Hair follicular keratinocyte (primary cell): ENCODE measurements around a stretch of chr3.

- RAMPAGE, long total RNA: no peak
These were observed 85.3 kb downstream of the PLD1 start for GRCh38 chr3:171724794-171725500.

GRCh38 chr3:171833714-171834345 lies 9.3 kb upstream of the TMEM212 start:
- RAMPAGE, long total RNA: no peak

GRCh38 chr3:171874203-171875291 lies 31.4 kb downstream of the TMEM212 start:
- RAMPAGE, long total RNA: no peak

DNA sequence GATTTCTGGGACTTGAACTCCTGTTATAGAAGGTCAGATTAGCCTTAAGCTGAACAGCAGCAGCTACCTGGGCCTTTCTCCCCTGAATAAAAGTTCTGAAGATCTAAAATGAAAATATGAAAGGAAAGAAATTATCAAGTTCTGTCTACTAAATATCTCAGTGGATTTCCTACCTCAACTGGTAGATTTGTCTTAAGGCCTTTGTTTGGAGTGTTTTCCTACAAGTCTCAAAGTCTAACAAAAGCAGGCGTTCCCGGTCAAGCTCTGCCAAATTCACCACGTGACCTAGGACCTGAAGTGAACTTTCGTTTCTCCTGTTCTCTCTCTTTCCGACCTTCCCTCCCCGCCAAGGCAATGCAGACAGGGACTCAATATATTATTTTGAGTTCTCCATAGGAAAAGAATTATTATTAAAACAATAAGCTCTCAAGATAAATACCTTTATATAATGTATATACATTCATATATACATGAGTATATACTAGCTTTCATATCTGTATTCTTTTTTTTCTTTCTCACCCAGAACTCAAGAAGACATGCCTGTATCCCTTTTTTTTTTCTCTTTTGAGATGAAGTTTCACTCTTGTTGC lies 71.3 kb upstream of the TNFSF10 start:
- RAMPAGE, long total RNA: no peak

DNA sequence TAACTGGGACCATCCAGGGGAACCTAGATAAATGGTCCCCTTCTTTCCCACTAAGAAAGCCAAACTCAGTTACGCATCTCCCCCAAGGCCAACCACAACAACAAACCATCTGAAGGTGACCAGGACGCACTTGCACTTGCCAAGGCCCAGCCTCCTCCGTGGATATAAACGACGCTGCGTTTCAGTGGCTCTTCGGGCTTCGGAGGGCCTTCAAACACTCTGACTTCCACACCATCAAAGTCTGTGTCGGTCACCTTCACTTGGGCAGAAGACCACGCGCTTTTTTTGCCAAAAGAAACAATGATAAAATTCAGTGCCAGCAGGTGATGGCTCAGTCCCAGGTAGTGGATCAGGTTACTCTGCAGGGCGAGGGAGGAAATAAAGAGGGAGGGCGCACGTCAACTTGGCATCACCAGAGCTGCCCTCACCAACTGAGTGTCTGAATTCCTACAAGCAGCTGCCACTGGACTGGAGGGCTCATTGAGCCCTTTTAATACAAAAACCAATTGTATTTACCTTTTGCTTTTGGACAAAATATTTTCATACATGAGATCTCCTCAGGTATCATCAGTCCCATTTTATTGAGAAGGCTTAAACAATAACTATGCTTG lies 63.0 kb downstream of the NCEH1 start:
- RAMPAGE, long total RNA: no peak

DNA sequence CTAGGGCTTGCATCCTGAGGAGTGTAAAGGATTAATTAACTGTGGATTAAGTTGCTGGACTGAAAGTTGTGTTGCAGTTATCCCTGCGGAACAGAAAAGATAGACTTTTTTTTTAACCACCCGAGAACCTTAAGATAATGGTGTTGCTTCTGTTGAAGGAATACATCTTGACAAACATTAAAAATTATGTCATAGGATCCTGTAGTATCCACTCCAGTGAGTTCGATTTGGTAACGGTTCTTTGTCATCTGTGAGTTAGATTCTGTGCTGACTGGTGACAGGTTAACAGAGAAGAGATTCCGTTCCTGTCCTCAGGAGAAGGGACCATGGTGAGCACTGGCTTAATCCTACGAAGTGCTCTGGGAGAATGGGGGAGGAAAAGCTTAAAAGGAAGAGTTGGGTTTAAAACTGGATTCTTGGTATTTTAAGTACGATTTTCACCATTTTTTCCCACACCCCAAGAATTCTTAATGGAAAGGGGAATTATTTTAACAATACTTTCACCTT lies 417.2 kb upstream of the NAALADL2 start:
- RAMPAGE, long total RNA: no peak

- RAMPAGE, long total RNA: no peak
These were observed 416.2 kb upstream of the NAALADL2 start for GRCh38 chr3:174442725-174443589.

DNA sequence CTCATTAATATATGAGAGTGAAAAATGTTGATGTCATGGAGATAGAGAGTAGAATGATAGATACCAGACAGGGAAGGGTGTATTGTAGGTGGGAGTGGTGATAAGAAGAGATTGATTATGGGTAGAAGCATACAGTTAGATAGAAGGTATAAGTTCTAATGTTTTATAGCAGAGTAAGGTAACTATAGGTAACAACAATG lies 222.1 kb upstream of the NAALADL2 start:
- RAMPAGE, long total RNA: no peak

DNA sequence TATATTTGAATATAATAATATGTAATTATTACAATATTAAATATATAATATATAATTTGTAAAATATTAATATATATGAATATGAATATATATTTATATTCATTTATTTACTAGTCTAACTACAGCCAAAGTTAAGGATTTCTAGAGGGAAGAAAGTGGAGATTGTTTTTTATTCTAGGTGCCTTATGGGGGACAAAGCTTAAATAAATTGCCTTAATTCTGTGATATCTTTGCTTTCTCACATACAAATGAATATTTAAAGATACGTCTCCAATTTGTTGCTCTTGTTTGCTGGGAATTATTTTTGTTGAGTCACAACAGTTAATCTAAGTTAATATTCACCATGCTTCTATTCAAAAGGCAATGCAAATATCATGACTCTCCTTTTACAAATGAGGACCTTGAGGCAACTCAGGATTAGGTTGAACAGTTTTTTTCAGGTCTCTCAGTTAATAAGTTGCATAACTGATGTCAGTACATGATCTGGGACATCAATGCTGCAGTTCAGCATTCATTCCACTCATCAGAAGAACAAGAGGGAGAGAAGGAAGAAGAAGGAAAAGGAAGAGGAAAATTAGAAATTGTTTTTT lies 908 bp upstream of the NAALADL2 start:
- RAMPAGE, long total RNA: no peak

- RAMPAGE, long total RNA: no peak
These were observed 870.4 kb downstream of the TBL1XR1 start for GRCh38 chr3:176326618-176327488.

DNA sequence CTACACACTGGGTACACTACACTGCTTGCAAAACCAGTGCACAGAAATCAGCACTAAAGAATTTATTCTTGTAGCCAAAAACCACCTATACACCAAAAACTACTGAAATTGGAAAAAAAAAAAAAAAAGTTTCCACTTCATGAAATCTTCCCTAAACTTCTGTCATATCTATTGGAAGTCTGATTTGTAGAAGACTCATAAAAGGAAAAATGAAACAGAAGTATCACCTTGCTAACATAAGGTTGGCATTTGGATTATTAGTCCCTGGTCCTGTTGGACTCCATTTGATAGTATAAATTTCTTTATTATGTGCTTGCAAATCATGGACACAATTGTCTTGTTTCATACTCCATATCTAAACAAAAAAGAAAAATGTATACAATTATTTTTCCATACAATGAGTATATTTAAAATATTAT lies 163.3 kb downstream of the TBL1XR1 start:
- RAMPAGE, long total RNA: no peak

DNA sequence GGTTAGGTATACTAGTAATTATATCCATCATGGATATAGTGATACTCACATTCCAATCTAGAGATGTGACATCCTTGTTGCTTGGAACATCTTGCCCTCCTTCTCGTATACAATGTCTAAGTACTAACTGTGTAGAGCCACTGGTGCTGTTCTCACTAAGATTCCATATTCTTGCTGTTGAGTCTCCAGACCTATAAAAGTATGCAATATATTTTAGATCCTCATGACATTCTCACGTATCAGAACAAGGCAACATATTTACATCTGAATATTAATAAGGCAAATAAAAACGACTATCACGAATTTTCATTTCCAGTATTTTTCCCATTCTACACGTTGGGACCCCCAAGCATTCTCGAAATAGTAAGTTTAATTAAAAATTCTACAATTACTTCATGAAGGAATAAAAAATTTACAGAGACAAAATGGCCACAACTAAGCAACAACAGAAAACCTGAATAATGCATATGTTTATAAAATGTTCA lies 147.3 kb downstream of the TBL1XR1 start:
- RAMPAGE, long total RNA: no peak

- RAMPAGE, long total RNA: no peak
These were observed 143.7 kb downstream of the TBL1XR1 start for GRCh38 chr3:177053528-177054024.

- RAMPAGE, long total RNA: no peak
These were observed 112.7 kb downstream of the TBL1XR1 start for GRCh38 chr3:177084560-177085033.

- RAMPAGE, long total RNA: no peak
These were observed 77.0 kb downstream of the TBL1XR1 start for GRCh38 chr3:177120179-177120776.

DNA sequence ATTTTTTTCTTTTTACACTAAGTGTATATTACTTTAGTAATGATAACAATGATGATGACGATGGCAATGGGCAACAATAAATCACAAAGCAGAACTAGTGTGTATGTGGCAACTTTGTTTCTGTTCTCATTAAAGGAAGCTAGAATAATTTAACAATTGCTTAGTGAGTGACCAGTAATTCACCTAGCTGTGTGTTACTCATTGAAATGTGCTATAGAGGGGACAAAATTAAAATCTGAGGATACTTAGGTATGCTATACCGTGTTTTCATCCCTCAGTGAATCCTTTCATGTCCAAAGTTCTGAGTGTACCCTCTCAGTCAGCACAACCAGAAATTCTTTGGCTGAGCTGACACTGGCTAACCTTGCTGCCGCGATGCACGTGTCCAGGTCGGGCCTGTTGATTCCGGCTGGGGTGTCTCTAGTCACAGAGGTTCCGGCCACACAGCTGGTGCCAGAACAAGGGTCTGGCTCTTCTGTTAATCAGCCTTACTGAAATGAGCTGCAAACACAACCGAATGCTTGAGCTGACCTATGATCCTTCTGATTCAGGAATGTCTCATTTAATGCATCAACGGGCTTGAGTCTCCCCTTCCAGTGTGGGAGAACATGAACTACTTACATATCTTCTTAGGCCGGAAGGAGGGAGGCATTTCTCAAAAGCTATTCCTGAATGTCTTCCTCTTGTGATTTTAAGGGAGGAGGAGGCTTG lies 318.7 kb upstream of the TBL1XR1 start:
- RAMPAGE, long total RNA: no peak

DNA sequence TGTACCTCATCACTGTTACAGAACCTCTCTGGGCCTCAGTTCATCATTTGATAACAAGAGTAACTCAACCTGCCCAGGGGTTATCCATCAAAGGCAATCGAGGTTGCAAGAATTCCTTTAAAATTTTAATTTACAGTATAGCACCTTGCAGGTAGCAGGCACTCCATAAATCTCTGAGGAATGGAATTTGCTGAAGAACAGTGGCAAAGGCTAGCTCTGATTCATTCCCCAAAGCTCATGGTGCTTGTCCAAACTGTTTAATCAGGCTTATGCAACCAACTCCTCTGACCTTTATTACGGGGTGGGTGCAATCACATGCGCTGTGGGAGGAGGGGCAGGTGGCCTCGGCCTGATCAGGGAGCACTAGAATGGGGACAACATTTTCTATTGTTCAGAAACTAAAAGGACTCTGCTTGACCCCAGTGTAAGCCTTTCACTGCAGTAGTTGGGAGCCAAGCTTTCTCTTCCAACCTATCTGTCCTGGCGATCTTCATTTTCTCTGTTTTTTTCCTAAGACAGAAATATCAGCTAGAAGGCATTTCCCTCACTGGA lies 626.8 kb upstream of the TBL1XR1 start:
- RAMPAGE, long total RNA: no peak

- RAMPAGE, long total RNA: no peak
These were observed 15.7 kb downstream of the KCNMB2 start for GRCh38 chr3:178551768-178552492.

- RAMPAGE, long total RNA: no peak
These were observed 171.5 kb downstream of the KCNMB2 start for GRCh38 chr3:178707808-178708119.

DNA sequence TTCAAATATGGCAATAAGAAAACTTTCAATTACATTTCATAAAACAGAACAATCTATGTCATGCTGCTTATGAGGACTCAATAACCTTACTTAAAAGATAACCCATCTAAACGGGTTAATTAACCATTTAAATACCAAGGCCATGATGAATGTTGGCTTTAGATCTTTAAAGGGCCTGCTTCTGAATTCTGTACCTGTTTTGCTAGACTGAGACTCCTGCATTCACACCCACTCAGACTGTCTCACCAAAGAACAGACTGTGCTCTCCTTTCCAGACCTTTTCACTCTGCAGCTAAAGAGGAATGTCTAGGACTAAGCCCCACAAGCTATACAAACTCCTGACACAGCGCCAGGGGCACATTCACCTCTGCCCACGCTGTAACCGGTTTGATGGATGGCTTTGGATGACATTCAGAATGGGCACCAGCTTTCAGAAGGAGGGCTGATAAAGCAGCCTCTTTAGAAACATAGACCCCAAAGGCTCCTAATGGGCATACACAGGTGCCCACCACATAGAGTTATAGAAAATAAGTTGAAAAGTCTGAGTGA lies 200.0 kb downstream of the KCNMB2 start:
- RAMPAGE, long total RNA: no peak